ENCODE measurements around a stretch of chr10.

GRCh38 chr10:127293435-127294238 is 97.2 kb upstream of the INSYN2A start:
- RRBS = no CpG with 5 or more reads among the region's 13 CpGs

DNA sequence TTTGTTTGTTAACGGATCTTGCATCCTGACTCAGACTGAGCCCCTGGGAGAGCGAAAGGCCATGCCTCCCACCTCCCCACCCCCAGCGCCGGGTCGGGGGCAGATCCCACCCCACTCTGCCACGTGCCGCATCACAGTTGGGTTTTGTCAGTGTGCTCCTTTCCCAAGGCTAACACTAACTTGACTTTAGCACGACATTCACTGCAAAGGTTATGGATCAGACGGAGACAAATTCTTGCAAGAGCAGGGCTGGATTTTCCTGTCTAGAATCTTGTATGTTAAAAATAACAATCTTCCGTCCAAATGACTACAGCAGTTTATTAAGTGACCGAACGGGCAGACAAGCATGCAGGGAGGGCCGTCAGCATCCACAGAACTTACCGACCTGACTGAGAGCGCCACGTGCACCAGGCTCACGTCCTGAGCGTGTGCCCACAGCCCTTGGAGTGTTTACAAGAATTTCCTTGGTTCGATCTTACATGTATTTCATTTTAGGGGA is 156.4 kb upstream of the NPS start:
- RRBS = no CpG with 5 or more reads among the region's 19 CpGs

DNA sequence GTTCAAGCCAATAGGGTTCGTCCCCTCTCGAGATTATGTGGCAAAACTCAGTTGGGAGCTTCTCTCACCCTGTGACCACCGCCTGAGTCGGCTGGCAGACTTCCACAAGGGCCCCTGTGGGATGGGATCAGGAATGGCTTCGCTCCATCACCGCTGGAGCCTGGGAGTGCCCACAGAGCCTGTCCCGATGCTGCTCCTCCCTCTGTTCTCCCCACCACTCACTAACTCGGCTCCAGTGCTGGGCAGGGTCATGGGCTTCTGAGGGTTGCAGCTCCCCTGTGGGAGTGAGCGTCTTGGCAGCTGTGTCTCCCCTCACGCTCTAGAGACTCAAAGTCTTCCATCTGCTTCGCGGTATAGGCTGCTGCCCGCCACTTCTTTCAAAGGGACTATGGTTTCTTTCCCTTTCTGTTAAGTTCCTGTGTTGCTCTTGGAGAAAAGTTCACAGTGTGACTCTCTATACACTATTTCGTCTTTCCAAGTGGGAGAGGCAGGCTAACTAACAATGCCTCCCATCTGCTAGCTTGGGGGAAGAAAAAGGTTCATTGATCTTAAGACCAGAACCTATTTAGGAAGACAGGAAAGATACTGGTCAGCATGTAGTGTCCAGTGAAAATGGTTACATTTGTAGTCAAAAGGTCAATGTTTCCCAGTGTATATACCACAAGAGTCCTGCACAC is 20.2 kb downstream of the CLRN3 start:
- RRBS = no CpG with 5 or more reads among the region's 14 CpGs

GRCh38 chr10:127945178-127946435 is 38.7 kb downstream of the PTPRE start:
- RRBS = no CpG with 5 or more reads among the region's 9 CpGs

GRCh38 chr10:127978914-127979592 is 72.2 kb downstream of the PTPRE start:
- RRBS = no CpG with 5 or more reads among the region's 8 CpGs

GRCh38 chr10:127999281-127999613 is 92.3 kb downstream of the PTPRE start:
- RRBS = no CpG with 5 or more reads among the region's 10 CpGs

GRCh38 chr10:128052455-128053076 is 73.7 kb downstream of the MKI67 start:
- RRBS = no CpG with 5 or more reads among the region's 11 CpGs

DNA sequence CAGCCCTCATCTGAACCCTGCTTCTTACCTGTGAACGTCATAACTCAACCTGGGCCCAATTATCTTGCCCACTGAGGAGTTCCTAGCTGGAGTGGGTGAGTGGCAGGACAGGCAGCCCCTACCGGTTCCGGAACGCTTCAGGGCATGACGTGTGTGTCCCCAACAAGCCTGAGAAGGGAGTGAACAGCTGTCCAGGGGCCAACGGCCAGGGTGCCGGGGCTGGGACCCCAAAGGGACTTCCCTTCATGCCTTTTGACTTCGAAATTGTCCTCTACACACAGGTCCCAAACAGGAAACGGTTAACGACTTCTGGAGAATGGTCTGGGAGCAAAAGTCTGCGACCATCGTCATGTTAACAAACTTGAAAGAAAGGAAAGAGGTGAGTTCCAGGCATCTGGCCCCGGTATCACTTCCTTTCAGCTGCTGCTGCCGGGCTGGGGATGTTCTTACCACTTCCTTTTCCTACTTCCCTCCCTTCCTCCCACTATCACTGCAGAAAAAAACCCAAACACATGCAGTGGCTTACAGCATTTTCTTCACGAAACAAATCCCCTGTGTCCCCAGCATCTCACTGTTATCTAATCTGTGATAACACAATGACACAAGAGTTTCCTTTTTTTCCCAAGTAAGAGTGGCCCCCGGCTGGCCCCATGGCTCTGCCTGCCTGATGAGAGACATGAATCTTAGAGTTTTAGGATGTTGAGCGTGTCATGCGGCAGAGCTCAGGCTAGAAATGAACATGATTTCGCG is 63.2 kb downstream of the MKI67 start:
- RRBS = no CpG with 5 or more reads among the region's 20 CpGs

GRCh38 chr10:128065483-128066580 is 60.4 kb downstream of the MKI67 start:
- RRBS = 93% methylated on average over 6 of the region's 20 CpGs

GRCh38 chr10:129331676-129332175 is 135.3 kb upstream of the MGMT start:
- RRBS = no CpG with 5 or more reads among the region's 14 CpGs

- RRBS = no CpG with 5 or more reads among the region's 6 CpGs
Measured at GRCh38 chr10:130631514-130631930, 495.3 kb downstream of the GLRX3 start.

DNA sequence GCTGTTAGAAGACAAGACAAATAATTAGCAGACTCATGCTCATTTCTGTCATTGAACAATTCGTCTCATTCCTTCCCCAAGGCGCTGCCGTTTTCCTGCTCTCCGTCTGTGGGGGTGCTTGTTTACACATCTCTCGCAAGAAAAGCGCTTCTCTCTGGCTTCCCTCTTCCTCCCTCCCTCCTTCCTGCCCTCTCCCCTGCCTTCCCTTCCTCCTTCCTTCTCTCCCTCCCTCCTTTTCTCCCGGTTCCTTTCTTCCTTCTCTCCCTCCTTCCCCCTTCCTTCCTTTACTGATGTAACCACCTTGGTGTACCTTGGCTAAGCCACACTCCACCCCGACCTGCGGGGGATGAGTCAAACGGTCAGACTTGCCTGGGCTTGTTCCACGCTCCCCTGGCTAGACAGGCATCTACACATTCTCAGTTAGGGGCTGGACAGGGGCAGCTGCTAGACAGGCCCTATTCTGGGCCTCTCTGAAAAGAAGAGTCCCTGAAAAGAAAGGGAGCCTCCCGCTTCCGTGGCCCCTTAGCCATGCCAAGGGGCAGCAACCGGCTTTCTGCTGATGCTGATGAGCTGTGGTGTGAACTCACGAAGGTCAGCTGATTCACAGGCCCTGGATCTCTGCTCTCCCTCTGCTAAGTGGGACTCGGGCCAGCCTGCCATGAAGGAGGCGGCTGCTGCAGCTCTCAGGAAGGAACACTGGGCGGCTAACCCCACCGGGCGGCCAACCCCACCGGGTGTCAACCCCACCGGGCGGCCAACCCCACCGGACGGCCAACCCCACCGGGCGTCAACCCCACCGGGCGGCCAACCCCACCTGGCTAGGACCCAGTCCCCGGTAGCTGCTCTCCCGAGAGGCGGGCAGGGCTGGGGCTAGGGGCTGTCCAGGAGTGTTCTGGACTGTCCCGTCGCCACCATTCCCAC is 216.8 kb downstream of the TCERG1L start:
- RRBS = 85% methylated on average over 2 of the region's 34 CpGs

- RRBS = no CpG with 5 or more reads among the region's 2 CpGs
Measured at GRCh38 chr10:131139707-131139906, 171.9 kb downstream of the TCERG1L start.

DNA sequence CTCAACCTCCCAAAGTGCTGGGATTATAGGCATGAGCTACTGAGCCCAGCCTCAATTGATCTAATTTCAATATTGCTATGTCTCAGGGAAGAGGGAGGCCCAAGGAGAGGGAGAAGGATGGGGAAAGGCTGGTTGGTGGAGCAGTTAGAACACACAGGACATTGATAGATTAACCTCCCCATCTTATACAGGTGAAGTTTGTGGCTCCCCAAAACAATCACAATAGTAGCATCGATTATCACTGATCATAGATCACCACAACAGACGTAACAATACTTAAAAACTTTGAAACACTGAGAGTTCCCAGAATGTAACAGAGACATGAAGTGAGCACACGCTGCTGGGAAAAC is 42.1 kb downstream of the TCERG1L start:
- RRBS = no CpG with 5 or more reads among the region's 3 CpGs

DNA sequence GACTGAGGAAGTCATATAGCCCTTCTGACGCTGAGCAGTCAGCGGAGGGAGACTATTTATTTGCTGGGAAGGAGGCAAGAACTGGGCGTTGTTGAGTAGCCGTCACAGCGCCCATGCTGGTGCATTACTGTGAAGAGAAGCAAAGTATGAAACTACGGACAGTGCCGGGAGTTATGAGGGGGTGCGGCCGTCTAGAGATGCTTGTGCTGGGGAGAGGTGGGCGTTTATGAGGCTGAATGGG is 48.5 kb upstream of the TCERG1L start:
- RRBS = no CpG with 5 or more reads among the region's 10 CpGs

- RRBS = no CpG with 5 or more reads among the region's 5 CpGs
Measured at GRCh38 chr10:131385351-131385772, 73.8 kb upstream of the TCERG1L start.

DNA sequence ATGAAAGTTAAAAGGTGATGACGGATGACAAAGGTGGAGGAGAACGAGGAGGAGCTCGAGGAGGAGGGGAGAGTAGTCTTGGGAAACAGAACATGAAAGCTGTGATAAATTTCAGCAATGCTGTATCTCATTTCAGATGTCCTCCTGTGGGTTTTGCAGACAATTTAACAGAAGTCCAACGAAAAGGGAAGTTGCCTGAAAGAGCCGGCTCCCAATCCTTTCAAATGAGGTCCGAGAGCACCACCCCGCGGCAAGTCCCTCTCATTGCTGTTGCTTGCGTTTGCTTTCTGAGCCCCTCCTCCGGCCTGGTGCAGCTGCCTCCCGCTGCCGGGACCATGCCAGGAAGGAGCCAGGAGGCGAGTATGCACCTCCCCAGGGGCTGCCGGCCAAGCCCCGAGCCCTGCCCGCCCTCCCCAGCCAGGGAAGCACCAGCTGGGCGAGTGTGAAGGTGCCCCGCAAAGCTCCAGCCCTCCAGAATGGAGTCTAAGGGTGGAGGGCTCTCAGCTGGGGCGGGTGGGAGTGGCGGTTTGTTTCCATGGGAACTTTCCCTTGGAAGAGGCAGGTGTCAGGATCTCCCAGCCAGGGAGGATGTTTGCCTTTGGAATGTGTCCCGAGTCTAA is 25.9 kb upstream of the PPP2R2D start:
- RRBS = no CpG with 5 or more reads among the region's 21 CpGs

DNA sequence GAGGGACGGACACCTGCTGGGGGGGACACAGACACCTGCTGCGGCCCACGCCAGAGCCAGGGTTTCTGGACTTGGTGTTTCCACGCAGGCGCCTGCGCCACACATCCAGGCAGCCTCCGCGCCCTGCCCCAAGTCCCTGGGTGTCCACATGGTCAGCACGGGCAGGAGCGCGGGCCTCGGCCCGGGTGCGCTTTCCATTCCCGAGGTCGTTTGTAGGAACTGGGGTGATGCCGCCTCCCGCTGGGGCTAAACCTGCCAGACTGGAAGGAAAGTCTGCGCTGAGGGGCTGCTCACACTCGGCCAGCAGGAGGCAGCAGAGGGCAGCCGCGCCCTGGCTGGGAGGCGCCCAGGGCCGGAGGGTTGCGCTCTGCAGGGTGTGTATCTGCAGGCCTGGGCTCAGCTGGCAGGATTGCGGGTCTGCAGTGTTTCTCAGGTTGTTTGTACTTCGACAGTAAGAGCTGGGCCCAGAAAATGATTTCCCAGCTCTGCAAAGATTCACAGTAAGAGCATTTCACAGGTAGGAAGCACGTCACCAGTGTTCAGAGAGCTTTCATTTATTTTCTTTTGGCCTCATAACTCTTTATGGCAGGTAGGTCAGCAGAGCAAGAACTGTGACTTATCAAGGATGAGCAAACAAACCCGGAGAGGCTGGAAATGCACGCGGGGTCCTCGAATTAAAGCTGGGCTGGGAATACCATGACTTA is 15.4 kb upstream of the PPP2R2D start:
- RRBS = no CpG with 5 or more reads among the region's 32 CpGs

DNA sequence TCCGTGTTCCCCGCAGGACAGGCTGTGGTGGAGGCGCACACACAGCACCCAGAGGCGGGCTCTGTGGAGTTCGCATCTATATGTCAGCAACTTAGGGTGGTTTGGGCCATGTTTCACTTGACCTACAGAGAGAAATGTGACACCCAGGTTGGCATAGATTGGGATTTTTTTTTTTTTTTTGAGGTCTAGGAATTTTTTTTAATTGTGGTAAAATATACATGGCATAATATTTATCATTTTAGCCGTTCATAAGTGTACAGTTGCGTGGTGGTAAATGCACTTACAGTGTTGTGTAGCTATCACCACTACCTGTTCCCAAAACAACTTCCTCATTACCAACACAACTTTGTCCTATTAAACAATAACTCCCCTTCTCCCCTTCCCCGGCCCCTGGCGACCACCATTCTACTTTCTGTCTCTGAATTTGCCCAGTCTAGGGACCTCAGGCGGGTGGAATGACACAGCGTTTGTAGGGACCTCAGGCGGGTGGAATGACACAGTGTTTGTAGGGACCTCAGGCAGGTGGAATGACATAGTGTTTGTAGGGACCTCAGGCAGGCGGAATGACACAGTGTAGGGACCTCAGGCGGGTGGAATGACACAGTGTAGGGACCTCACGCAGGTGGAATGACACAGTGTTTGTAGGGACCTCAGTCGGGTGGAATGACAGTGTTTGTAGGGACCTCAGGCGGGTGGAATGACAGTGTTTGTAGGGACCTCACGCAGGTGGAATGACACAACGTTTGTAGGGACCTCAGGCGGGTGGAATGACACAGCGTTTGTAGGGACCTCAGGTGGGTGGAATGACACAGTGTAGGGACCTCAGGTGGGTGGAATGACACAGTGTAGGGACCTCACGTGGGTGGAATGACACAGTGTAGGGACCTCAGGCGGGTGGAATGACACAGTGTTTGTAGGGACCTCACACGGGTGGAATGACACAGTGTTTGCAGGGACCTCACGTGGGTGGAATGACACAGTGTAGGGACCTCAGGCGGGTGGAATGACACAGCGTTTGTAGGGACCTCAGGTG is 15.7 kb downstream of the PPP2R2D start:
- RRBS = no CpG with 5 or more reads among the region's 27 CpGs

GRCh38 chr10:131955304-131956073 is 26.2 kb downstream of the BNIP3 start:
- RRBS = 100% methylated on average over 5 of the region's 24 CpGs